Transverse colon (tissue), 4 donors: ENCODE measurements around a stretch of chr16.

GRCh38 chr16:81266910-81267170 is 28.4 kb downstream of the BCO1 start:
- PRO-cap: bidirectional peak, plus-strand start at chr16:81267083, minus-strand start at chr16:81266805
- RAMPAGE, long total RNA, 4 experiments: no peak in any of the 4 experiments

DNA sequence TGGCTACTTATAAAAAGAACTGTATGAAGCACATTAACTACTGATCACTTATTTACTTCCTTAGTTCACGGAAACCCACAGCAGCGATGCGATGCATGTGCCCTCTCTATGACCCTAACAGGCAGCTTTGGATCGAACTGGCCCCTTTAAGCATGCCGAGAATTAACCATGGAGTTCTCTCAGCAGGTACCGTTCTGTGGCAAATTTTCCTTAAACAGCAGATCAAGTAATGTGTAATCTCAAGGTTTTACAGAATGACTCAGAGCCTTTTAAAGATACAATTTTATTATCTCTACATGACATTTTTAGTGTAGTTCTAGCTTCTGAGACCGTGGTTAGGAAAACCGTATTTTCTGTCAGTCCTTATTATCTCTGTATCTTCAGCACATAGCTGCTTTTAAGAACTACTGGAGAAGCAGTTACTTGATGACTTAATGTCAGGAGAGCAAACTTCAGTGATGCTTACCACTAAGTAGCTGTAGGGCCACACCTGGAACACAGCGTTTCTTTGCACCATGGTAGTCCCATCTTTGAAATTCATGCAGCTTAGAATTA is 43.1 kb downstream of the GAN start:
- PRO-cap: no peak
- RAMPAGE, long total RNA, 4 experiments: no peak in any of the 4 experiments

- PRO-cap: no peak
- RAMPAGE, long total RNA, 4 experiments: no peak in any of the 4 experiments
Observed at GRCh38 chr16:81407161-81407653, 37.4 kb upstream of the CMIP start.

- PRO-cap: no peak
- RAMPAGE, long total RNA, 4 experiments: no peak in any of the 4 experiments
Observed at GRCh38 chr16:81450404-81451245, 6.0 kb downstream of the CMIP start.

DNA sequence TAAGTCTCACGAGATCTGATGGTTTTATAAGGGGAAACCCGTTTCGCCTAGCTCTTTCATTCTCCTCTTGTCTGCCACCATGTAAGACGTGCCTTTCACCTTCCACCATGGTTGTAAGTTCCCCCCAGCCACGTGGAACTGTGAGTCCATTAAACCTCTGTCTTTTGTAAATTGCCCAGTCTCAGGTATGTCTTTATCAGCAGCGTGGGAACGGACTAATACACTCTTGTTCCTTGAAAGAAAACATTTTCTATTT is 6.6 kb downstream of the CMIP start:
- PRO-cap: no peak
- RAMPAGE, long total RNA, 4 experiments: no peak in any of the 4 experiments

- PRO-cap: no peak
- RAMPAGE, long total RNA, 4 experiments: start-site peak on the plus strand in 1 of 4 experiments, at chr16:81456029-81456342 at its widest, 13 reads per replicate
Observed at GRCh38 chr16:81455720-81456562, 11.3 kb downstream of the CMIP start.

- PRO-cap: no peak
- RAMPAGE, long total RNA, 4 experiments: no peak in any of the 4 experiments
Observed at GRCh38 chr16:81460507-81460795, 15.8 kb downstream of the CMIP start.

GRCh38 chr16:81465145-81465661 is 20.6 kb downstream of the CMIP start:
- PRO-cap: no peak
- RAMPAGE, long total RNA, 4 experiments: no peak in any of the 4 experiments

DNA sequence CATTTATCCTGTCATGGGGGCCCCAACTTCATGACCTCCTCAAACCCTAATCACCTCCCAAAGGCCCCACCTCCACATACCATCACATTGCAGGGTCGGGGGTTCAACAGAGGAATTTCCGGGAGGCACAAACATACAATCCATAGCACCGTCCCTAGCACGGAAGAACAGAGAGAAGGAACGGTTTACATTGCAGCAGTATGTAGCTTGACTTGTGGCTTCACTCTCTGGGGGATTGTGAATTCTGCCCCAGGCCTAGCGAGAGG is 98.1 kb downstream of the CMIP start:
- PRO-cap: no peak
- RAMPAGE, long total RNA, 4 experiments: no peak in any of the 4 experiments

- PRO-cap: no peak
- RAMPAGE, long total RNA, 4 experiments: no peak in any of the 4 experiments
Observed at GRCh38 chr16:81553720-81554273, 109.2 kb downstream of the CMIP start.

DNA sequence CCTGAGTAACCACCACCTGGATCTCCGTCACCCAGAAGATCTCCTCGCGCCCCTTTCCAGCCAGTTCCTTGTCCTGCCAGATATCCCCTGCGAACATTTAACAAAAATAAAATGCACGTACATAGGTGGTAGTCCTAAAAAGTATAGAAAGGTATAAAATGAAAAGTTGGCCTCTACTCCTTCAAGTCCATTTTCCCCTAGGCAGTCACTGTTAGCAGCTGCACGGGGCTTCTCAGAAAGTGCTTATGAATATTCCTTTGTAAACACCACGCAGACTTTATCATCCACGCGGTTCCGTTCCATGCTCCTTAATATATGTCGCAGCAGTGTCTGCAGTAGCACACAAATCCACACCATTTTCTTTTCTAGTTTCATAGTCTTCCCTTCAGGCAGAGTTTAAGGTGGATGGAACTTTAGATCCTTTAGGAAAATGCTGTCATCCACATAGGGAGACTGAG is 146.9 kb upstream of the PLCG2 start:
- PRO-cap: no peak
- RAMPAGE, long total RNA, 4 experiments: no peak in any of the 4 experiments

DNA sequence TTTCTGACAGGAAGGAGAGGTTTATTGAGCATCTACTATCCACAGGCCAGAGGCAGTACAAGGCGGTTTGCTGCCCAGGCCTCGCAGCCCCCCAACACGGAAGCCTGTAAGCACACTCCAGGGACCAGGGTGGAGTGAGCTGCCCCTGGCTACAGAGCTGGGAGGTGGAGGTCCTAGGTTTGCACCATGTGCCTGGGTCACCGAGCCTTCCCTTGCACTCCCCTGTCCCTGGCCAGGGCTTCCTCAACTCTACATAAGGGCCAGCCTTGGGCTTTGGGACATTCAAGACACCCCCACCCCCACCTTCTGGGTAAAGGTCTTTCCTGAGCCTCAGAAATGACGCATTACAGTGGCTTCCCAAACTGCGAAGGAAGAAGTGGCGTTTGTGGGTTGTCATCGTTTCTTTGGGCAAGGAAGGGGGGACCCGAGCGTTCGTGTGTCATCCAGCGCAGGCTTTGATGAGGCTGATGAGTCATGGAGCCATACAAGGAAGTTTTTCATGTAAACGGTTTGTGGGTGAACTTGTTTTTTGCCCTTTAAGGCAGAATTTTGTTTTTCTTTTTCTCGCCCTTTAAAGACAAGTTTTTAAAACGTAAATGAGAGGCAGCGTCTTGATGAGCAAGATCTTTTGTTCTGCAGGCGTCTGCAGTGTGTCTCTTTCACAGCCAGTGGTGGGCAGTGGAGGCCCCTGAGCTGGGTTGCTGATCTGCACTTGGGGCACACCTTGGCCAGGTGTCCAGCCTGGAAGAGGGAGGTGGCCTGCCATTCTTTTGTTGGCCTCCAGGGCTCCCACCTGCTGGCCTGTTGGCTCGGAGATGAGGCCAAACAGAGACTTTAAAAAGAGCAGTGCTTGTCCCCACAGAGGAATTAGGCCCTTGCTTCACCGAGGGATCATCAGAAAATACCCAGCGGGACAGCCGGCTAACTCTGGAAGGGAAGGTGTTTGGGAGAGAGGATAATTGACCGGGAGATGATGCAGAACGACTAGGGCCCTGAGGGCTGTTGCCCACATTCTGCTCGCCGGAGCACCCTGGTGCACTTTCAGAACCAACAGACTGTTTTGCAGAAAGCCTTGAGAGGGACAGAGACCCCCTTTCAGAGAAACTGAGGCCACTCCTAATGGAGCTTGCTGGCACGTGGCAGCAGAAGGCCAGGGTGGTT is 146.1 kb upstream of the PLCG2 start:
- PRO-cap: unidirectional peak, minus-strand start at position 793 of the sequence
- RAMPAGE, long total RNA, 4 experiments: no peak in any of the 4 experiments

GRCh38 chr16:81650852-81651535 is 128.1 kb upstream of the PLCG2 start:
- PRO-cap: unidirectional peak, plus-strand start at chr16:81651391
- RAMPAGE, long total RNA, 4 experiments: start-site peak on the plus strand in 2 of 4 experiments, at chr16:81651359-81651420 at its widest, 34 to 41 reads per replicate

DNA sequence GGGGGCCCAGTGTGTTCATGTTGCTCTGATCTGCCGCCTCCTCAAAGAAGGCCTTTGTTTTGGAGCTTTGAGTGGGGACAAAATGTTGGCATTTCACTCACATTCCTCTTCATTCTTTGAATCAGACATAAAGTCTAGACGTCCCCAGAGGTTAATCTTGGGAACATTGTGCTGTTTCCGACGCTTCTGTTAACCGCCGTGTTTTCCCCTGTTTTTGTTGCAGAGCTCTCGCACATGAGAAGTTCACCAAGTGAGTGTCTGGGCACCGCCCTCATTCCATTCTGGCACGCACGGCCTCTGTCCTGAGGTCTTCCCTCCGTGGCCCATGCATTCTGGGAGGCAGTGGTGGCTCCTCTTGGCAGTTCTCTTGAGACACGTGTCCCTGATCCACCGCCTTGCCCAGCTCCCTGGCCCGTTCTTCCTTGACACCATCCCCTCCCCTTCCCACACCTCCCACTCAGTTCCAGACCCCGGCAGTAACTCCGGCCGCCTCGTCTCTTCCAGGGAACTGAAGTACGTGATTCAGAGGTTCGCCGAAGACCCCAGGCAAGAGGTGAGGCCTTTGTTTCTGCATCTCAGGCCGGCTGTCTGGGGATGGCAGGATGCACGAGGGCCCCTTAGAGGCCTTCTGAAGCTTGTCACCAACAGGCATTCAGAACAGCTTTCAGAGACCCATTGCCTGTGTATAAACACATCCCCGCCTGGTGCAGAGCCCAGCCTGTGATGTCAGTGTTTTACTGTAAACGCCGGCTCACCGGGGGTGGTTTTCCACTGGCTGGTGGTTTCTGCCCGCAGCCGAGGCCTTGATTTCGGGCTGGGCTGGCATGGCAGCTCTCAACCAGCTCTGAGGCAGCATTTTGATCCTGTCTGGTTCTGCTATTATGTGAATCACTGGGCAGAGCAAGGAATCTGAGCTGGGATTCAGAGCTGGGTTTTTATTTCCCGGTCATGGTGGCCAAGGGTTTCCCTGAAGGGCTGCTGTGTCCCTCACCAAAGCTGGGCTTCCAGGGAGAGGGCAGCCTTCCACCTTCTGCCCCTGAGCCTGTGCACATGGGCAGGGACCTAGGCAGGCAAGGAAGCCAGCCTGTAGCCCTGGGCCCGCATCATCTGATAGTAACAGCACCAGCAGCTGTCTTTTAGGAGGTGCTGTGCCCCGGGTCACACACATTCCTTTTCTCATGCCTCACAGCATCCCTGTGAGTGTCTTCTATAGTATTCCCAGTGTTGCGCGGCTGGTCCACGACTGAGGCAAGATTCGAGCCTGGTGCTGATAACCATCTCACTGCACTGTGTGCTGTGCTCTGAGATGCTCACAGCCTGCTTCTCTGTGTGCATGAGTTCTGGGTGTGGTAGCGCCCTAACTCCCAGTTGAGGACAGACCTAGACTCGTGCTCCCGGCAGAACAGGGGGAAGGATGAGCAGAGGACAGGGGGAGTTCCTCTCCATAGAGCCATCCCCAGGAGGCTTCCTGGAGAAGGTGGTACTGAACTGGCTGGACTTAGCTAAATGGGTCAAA is 85.6 kb upstream of the PLCG2 start:
- PRO-cap: no peak
- RAMPAGE, long total RNA, 4 experiments: start-site peak on the plus strand in 1 of 4 experiments, centred at position 397 of the sequence, 13 reads per replicate

DNA sequence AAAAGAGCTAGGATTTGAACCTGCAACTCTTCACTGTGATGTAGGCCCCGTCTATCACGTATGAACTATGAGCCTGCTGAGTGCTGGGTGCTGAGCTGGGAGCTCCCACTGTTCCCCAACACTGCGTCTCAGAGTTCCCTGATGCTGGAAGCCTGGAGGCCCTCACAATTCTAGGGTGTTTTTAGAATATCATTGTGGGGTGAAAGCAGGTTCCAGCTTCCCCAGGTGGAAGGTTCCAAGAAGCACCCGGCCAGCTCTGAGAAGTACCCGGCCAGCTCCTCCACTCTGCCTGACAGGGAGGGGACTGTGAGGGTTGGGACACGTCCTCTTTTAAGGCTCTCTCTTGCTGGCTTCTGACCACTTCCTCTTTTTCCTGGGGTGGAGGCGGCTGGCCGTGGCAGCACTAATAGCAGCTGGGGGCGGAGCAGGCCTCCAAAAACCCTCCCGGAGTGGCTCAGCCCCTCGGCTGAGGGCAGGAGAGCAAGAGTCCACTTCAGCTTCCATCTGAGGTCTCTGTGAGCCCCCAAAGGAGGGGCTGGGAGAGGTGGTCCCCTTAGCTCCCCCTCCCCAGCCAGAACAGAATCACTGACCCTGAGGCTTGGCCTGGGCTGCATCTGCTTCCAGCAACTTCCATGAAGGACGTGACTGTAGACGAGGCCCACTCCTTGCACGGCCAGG is 26.9 kb upstream of the PLCG2 start:
- PRO-cap: bidirectional peak, plus-strand start at position 465 of the sequence, minus-strand start at position 284 of the sequence
- RAMPAGE, long total RNA, 4 experiments: no peak in any of the 4 experiments

DNA sequence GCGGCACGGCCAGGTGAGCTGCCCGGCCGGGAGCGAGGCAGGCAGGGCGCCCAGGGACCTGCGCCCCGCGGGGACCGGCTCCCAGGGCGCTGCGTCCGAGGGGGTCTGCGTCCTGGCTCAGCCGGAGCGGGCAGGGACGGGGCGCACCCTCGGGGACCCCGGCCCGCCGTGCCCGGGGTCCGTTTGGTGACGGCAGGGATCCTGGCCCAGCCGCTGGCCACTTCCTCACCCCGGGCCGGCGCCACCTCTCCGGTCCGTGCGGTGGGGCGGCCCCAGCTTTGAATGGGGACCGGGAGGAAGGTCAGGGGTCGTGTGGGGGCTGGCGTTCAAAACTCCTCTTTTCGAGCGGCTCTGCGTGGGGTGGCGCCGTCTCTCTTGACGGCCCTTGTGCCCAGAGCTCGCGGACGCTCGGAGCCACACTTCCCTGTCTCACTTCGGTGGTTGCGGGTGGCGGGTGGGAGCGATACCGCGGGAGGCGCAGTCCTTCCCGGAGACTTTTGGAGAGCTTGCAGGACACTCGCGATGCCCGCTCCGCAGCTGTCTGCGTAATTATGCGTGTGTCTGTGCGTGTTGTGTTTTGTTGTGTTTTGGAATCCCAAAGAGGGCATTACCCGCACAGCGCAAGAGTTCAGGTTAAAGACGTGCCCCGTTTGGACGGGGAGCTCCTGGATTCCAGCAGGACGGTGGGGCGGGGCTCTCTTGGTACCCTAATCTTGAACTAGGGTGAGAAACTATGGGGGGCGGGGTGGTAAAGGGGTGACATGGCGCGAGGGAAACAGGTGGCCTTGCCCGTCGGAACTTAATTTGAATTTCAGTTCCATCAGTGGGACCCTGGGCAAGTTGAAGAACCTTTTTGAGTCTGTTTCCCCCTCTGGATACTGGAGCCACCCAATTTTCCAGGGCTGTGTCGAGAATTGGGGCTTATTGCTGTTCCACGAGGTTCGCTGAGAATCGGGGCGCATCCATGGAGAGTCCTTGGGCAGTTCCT is 615 bp downstream of the PLCG2 start:
- PRO-cap: bidirectional peak, plus-strand start at position 490 of the sequence, minus-strand start at position 377 of the sequence
- RAMPAGE, long total RNA, 4 experiments: no peak in any of the 4 experiments

- PRO-cap: no peak
- RAMPAGE, long total RNA, 4 experiments: no peak in any of the 4 experiments
Observed at GRCh38 chr16:81798099-81799402, 19.5 kb downstream of the PLCG2 start.

GRCh38 chr16:81841698-81842363 is 62.7 kb downstream of the PLCG2 start:
- PRO-cap: no peak
- RAMPAGE, long total RNA, 4 experiments: no peak in any of the 4 experiments

DNA sequence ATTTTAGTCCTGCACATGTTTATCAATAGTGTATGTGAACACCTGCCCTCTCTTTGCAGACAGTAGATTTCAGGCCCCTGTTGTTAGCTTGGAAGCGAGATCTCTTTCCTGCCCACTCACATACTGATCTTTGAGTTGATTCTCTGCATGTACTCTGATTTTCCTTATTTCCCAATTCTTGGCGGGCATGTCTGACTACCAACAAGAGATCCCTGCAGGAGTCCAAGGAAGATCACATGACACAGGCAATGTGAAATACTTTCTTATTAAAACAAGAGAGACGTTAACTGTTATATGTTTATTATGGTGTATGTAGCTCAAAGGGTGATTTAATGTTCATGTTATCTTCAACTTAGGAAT is 31.9 kb downstream of the HSD17B2 start:
- PRO-cap: no peak
- RAMPAGE, long total RNA, 4 experiments: no peak in any of the 4 experiments

DNA sequence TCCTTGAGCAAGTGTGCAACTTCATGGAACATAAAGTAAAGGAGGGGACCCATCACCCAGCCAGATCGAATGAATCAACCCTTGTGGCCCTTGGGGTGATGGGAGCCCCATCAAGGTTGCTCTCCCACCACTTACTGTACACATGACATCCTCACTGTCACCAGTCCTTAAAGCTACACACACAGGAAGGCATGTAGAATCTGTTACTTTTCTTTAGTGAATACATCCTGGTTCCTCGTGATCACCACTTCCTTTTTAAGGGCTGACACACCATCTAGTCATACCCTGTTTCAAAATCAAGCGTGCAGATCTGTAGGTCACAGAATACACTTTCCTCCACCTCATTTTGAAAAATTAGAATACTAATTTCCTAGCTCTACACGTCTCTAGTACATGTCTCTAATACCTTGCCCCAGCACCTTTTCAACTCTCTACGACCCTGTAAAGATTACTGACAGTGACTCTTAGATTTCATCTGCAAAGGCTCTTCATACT is 22.7 kb upstream of the MPHOSPH6 start:
- PRO-cap: no peak
- RAMPAGE, long total RNA, 4 experiments: no peak in any of the 4 experiments